SP-49 (cell line): ENCODE measurements around a stretch of chr5.

- PRO-cap, result no peak
Measured at GRCh38 chr5:95666988-95667917, 15.5 kb downstream of the SPATA9 start.

DNA sequence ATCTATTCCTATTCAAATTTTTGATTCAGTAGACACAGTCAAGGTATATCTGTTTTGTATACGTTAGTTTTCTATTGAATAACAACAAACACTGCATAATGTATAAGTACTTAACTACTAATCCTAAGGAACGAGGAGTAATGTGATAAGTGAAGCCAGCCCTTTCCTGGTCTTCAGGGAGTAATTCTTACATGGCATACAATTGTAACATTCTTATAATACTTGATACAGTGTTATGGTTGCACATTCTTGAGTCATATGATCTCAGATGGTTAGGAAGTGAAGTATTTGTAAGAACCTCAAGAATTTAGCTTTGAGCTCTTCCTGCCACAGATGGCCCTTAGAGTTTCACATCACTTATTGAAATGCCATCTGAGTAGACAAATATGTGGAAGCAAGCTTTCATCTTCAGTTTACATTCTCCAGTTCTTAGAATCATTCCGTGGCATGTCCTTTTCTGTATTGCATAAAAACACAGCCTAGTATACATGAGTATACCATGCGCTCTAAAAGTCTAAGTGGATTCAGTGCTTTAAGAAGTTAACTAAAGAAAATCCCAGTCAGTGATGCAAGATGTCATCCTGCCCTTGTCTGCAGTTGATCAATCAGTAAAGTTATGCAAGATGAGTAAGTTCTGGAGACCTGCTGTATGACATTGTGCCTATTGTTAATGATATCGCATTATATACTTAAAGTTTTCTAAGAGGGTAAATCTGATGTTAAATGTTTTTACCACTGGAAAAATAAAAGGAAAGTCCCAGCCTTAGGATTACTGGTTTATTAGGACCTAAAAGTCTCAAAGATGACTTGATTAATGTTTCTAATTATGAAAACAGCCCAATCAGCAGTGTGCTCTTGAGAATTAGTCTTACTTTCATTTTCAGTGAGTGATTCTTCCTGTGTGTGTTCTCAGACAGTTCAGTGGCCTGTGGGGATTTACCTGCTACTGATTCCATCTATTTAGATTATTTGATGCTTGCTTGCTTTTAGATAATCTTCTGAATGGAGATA is 29.3 kb downstream of the RHOBTB3 start:
- PRO-cap, result no peak

DNA sequence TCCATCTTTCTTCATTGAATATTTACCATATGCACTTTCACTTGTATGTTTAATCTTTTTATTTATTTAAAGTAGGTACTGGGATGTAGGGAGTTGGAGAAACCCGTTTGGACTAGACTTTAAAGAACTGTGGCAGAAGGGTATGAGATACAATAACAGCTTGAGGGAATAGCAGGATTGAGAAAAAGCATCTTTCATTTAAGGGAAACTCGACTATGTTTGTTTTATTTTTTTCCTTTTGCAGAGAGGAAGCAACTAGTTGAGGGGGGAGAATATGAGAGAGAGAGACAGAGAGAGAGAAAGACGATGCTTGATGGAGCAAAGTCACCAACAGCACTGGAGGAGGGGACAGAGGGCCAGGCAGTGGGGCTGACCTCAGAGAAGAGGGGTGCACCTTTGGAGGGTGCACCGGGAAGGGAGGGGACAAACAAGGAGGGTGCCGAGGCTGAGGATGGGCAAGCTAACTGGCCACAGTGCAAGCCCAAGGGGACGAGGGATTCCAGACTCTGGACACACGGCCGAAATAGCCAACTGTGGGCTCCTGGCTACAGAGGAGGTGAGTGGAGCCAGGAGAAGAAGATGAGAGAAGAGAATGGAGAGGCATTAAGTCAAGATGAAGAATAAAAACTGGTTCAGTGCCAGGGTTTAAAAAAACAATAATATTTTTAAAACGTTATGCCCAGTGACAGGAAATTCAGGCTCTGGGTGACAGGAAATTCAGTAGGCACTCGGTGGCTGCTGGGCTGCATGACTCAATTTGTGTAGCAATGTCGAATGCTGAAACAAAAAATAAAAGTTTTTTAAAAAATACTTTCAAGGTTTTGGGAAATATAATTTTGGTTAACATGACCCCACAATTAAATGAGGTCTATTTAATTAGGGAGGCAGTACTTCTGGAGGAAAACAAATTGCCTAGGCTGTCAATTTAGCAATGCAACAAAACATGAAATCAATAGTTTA is 13.2 kb upstream of the GLRX start:
- PRO-cap, result no peak

- PRO-cap, result no peak
Measured at GRCh38 chr5:95836440-95837326, 14.2 kb upstream of the GLRX start.

GRCh38 chr5:95873174-95873849 is 50.8 kb upstream of the GLRX start:
- PRO-cap, result no peak

DNA sequence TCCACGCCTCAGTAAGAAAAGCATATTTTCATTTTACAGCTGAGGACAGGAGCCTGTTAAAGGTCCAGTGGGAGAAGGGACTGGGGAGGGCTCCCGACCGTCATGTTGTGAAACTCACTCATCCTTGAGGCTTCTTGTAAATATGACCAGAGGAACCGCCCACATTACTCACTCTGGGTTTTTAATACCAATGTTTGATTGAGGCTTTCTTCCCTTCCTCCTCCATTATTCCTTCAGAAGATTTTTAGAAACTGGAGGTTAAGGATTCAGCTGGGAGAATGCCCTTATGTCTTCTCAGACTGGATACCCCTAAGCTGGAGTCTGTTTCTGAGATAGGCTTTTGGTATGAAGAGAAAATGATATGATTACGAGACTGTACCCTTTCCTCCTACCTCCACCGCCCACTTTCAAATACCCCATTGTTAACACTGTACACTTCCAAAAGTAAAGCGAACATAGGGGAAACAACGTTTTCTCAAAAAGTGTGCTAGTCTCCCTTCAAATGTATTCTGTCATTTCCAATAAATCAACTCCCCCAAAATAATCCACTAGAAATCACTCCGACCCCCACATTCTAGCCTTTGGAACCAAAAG is 61.6 kb upstream of the GLRX start:
- PRO-cap, result no peak

GRCh38 chr5:95936760-95937401 is 24.8 kb downstream of the ELL2 start:
- PRO-cap, result no peak

DNA sequence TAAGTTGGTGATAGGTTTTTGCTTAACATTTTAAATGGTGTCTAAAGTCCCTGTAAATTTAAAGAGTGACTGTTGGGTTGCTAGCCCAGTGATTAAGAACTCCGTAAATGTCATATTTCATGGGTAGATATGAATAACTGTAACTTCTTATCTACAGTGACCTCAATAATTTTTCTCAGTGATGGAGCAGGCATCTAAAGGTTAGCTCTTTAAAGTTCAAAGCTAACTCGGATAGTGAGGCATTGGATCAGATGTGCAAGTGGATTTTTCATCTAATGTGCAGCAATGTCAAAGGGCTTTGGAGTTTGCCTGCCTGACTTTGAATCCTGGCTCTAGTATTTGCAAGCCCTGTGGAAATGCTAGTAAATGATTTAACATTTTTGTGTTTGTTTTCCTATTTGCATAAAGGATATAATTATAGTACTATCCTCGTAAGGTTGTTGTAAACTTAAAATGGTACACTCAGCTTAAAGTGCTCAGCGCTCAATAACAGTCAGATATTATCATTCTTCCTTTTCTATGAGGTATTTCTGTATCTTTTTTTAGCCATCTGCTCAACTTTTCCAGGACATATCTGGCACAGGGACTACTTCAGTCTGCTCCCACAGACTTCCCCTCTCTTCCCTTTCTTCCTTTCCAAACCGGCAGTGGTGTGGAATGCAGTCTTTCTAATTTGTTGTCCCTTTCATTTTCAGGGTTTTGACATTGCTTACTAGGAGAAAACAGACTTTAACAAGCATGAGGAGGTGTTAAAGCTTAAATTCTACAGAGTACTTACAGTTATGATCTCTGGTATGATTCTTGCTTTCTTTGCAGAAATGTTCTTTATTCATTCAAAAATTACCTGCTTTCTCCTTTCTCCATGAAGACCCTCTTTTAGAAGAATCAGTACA is 163.8 kb upstream of the ELL2 start:
- PRO-cap, result no peak

- PRO-cap, result no peak
Measured at GRCh38 chr5:96633598-96633993, 28.6 kb upstream of the CAST start.

GRCh38 chr5:96668647-96668982 is 6.4 kb downstream of the CAST start:
- PRO-cap, result no peak

DNA sequence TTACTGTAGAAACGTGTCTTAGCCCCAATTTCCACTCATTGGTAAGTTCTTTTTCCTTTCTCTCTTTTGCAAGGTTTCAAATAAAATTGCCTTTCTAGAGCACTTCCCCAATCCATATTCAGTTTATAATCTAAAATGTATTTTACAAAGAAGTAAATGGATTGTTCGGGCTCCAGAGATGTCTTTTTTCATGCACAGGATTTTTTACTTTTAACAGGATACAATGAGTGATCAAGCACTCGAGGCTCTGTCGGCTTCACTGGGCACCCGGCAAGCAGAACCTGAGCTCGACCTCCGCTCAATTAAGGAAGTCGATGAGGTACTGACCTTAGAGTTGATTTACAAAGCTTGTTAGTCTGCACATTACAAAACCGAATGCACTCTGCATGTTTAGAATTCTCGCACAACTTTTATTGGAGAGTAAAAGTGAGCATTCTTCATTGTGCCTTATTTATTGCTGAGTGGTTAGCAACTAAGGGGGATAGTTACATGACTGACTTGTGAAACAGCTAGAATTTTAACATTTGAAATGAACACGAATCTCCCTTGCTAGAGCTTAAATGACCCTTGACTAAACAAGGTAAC is 65.2 kb downstream of the ERAP1 start:
- PRO-cap, result no peak

- PRO-cap, result no peak
Measured at GRCh38 chr5:96855262-96855848, 20.9 kb upstream of the ERAP2 start.

- PRO-cap, result no peak
Measured at GRCh38 chr5:96931524-96932034, 4.3 kb upstream of the LNPEP start.

- PRO-cap, result no peak
Measured at GRCh38 chr5:96934227-96934647, 1.6 kb upstream of the LNPEP start.

DNA sequence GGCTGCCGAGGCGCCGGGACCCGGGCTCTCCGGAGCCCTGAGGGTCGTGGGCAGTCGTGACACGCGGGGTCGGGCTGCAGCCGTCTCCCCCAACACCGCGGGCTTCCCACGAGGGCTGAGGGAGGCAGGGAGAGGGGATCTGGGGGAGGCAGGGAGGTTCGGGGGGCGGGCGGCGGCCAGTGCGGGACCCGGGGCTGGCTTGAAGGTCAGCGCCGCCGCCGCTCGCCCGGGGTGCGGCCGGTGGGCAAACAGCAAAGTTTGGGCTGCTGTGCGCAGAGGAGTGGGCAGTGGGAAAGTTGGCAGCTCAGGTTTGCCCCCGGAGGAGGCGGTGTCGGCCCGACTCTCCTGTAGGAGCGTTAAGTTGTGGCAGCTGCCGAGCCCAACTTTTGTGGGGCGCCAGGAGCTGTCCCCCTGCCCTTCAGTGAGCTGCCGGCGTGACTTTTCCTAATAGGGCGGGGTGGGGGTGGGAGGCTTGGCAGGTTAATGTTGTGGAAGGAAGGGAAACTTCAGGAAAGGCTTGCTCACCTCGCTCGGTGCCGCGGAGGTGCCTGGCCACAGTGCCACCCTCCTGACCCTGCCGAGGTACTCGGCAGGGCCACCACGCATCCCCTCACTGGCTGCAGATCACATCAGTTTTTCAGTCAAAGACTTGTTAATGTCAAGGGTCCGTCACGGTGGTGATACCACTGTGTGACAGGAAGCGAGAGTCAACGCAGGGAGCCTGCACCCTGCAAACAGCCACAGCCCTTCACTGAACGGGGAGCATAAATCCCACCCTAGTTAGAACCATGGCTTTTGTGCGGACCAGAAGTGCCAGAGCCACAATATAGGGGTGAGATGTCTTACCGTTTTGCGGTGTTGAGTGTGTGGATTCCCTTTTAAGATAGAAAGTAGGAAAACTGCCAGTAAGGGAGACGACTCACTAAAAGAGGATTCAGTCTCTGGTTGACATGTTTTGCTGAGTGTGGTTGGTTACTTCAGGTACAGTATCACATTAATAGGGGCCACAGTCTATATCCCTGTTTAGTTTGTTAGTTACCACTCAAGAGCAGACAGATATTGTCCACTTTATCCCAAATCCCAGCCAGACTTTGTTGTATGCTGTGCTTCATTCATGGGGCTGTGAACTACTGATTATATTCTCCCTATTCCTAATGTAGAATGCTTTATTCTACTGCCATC is 693 bp downstream of the LNPEP start:
- PRO-cap, result unidirectional peak, minus-strand start at position 615 of the sequence

DNA sequence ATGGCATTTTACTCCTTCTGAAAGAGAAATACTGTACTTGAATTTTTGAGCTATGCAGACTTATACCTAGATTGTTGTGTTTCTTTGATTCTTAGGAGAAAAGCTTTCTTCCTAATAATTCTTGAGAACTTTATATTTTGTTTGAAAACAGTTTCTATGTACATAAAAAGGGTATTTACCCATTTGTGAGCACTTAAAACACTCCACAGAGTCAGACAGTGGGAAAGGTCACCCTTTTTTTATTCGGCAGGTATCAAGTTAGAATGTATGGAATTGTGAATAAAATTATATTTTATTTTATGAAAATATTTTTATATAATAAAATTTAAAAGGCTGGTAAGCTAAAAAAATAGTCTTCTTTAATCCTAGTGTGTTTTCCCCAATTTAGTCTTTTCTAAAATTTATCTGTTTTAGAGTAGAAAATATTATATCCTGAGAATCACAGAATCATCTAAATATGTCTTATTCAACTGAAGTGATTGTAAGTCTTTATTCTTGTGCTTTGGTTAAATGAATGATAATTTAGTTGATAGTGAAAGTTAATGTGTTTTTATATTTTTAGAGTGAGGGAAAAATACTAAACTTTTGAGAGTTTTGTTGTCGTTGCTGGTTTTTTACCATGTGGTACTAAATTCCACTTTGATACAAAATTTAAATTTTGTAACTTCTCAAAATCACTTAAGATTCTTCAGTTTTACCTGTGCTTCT is 94.1 kb downstream of the LNPEP start:
- PRO-cap, result no peak

DNA sequence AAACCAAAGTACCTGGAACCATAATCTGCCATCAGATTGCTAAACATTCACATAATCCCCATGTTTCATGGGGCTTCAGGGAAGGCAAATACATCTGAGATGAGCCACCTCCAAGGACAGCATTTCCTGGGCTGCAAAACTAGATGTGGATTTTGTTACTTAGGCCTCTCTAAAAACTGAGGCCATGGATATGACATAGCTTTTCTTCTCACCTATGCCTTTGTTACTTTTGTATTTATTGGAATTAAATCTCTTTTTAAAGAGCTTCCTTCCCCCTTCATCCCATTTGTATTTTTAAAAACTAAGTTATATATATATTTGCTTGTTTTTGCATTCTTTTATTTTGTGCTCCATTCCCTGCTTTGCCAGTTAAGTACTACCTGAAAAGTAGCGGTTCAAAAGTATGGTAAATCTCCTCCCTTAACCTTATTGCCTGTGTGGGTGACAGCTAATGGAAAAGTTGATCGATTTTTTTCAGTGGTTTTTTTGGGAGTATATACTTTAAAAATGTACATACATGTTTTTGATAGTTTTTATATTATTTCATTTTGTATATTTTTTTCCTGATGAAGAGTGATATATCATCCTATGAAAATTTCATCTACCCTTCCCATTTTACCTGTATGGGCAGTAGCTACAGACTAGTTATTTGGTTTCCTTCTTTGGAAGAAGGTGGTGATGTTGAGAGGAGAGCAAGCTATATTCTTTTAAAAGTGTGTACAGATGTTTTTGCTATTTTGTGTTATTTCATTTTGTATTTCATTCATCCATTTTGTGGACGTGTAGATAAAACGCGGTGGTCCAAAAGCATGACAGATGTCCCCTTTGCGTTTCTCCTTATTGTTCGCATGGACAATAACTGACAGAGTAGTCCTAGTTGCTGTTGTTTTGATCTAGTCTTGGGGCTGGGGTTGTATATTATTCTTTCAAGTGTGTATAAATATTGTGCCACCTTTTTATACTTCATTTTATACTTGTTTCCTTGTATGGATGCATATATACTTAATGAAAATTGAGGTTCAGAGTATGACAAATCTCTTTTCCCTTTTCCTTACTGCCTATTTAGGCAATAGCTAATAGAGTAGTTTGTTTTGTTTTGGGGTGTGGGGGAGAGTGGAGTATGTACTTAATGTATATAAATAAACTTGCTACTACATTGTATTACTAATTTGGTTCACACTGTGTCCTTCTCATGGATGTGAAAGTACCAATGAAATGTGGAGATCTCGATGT is 96.5 kb downstream of the LNPEP start:
- PRO-cap, result no peak

DNA sequence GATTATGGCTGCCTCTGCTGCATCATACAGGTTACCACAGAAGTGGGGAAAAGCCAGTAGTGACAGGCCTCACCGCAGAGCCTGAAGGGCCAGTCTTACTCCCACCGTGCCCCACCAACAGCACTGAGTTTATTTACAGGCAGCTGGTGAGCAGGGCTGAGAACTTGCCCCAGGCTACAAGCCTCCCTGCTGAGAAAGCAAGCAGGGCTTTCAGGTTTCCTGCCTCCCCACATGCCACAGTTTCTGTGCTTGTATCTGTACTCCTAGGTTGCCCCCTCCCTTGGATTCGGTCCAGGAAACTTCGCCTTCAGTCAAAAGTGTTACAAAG is 10.0 kb upstream of the RIOK2 start:
- PRO-cap, result no peak

DNA sequence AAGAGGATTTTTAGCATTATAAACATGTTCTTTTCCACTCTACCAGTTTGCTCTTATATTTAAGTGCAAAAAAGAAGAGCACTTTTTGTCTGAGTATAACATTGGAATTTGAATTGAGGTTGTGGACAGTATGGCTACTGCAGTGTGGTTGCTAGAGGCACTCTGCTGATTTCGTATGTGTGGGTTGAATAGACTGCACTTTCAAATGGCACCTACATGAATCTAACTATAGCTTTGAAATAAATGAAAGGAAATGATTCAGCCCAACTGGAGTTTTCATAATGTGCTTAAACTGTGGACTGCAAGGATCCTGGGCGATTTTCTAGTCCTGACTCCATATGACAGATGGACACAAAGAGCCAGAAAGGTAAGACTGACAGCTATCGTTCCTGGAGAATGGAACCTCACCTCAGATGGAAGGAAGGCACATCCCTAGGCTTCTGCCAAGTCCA is 657.6 kb upstream of the RIOK2 start:
- PRO-cap, result no peak

- PRO-cap, result no peak
Measured at GRCh38 chr5:98769691-98770693, 3.5 kb upstream of the RGMB start.